ENCODE measurements around a stretch of chr1.

DNA sequence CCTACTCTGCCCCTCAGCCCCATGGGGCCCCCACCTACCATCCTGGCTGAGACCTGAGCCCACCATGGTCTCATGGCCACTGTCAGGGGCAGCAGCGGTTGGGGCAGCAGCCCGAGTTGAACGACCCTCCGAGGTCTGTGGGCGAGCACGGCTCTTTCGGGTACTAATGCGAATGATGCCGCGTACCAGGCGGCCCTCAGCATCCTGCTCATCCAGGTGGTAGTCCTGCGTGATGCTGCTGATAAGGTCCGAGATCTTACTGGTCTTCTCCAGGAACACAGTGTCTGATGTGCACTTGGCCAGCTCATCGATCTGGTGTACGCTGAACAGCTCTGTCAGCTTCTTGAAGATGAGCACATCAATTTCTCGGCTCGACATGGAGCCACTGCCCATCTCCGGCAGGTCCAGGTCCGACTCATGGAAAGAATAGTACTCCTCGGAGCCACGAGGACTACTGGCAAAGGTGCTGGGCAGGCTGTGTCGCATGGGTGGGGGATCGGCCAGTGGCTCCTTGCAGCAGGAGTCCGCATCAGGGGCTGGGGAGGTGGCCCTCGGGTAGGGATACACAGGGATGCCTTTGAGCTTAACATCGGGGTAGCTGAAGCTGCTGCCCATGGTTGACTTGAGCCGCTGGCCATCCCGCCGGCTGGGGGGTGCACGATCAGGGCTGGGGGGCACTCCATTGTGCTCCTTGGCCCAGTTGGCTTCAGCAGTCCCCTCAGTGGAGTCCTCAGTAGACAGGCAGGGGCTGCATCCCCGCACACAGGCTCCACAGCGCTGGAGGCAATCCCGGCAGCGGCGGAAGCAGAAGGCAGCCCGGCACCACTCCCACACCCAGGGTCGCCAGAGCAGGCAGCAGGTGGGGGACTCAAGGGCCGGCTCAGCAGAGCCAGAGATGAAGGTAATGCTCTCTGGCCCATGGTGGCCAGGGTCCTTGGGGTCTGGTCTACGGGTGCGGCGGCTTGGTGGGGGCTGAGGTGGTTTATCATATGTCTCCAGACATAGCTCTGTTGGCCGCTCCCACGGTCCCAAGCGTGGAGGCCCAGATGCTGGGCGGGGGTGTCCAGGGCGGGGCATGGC lies 8.6 kb downstream of the KDF1 start:
- RRBS, result 49% methylated on average over 3 of the region's 46 CpGs

GRCh38 chr1:26995134-26995645 lies 1.7 kb downstream of the TRNP1 start:
- RRBS, result no CpG with 5 or more reads among the region's 5 CpGs

- RRBS, result 57% methylated on average over 3 of the region's 17 CpGs
Measured at GRCh38 chr1:27099013-27100218, 55.5 kb downstream of the SLC9A1 start.

DNA sequence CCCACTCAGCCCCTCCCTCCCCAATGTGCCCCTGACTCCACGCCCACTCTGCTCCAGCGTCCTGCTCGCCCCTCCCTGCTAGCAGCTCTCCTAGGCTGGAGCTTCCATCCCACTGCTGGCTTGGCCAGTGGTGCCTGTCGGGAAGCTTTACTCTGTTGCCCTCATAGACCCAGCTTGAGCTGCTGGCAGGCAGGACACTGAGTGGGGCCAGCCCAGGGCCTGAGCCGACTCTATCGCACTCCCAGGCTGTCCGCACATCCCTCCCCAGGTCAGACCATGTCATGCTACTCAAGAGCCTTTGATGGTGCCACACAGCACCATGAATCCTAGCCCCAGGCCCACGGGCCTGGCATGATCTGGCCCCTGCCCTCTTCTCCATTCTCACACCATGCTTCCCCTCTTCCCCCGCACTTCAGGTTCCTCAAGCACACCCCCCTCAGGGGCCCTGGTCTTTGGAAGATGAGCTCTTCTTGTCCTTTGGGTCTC lies 17.1 kb downstream of the SLC9A1 start:
- RRBS, result no CpG with 5 or more reads among the region's 9 CpGs

DNA sequence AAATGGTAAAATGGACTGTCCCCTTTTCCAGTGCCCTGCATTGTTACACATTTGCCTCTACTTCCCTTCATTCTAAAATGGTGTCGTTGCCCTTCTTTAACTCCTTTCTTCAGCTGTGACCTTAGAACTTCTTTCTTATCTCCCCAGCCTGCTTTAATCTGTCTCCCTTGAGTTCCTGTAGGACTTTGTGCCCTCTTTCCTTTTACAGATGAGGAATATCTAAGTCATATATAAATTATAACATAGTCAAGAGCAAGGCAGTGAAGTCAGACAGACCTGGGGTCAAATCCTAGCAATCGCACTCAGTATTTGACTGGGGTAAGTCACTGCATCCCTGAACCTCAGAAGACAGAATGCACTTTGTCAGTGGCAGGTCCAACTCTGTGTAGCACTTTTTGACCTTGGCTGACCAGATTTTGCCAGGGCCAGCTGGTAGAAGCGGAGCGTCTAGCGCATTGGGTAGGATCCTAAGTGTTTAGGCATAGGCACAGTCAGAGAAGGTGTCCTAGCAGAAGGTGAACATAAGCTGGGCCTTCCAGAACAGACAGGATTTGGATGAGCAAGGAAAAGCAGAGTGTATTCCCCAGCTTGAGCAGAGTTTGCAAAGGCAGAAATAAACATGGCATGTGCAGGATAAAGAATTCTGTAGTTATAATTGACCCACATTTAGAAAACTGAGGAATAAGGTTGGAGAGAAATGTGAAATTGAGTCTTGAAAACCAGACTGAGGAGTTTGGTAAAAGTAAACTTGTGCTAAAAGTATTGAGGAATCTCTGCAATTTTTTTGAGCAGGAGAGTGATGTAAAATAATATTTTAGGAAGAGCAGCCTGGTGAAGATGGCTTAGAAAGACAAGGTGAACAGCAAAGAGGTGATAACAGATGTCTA lies 31.1 kb upstream of the TMEM222 start:
- RRBS, result no CpG with 5 or more reads among the region's 5 CpGs

DNA sequence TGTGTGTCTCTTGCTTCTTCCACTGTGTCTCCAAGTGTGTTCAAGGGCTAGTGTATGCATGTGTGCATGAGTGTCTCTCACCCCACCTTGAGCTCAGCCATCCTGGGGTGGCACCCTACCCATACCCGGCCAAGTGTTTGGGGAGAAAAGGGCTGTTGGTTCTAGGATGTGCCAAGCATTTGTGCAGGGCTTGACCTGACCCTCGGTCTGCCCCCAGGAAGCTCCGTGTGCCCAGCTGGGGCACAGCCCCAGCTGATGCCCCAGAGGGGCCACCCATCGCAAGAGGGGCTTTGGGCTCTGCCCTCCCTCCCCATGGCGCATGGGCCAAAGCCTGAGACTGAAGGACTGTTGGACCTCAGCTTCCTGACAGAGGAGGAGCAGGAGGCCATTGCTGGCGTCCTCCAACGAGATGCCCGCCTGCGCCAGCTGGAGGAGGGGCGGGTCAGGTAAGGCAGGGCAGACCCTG lies 3.3 kb downstream of the SYTL1 start:
- RRBS, result no CpG with 5 or more reads among the region's 10 CpGs

DNA sequence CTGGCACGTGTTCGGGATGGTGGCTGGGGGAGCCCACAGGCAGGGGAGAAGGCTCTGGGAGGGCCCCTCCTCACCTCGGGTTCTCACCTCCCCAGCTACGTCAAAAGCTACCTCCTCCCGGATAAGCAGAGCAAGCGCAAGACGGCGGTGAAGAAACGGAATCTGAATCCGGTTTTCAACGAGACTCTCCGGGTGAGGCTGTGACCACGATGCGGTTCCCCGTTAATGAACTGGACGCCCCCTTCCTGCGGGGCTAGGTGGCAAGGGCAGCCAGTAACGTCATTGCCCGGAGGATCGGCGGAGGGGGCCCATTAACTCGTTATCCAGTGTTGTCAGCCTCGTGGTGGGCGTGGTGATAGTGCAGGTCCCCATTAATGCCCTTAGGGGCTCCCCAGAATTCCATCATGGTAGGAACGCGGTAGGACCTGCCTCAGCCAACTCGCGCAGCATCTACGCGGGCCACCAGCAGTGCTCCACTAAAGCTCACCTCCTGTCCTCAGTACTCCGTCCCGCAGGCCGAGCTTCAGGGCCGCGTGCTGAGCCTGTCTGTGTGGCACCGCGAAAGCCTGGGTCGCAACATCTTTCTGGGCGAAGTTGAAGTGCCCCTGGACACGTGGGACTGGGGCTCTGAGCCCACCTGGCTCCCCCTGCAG lies 8.6 kb downstream of the SYTL1 start:
- RRBS, result no CpG with 5 or more reads among the region's 40 CpGs

- RRBS, result 1% methylated on average over 27 of the region's 51 CpGs
Measured at GRCh38 chr1:27366390-27366761, 385 bp downstream of the MAP3K6 start.

DNA sequence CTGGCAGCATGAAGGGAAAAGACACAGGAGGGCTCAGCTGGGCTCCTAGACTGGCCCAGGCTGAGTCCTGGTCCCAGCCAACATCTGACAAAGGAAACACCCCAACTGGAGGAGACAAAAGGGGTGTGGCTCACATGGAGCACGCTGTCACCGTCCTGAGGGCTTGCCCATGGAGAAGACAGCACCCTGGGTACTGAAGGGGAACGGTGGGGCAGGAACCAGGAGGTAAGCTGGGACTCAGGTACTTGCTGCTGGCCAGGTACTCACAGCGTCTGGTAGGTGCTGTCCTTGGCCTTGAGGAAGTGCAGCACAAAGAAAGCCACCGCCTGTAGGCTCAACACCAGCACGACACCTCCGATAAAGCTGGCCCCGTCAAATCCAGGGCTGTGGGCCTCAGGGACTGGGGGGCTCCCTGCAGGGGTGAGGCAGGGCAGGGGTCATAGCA lies 3.3 kb downstream of the CD164L2 start:
- RRBS, result no CpG with 5 or more reads among the region's 8 CpGs

- RRBS, result no CpG with 5 or more reads among the region's 18 CpGs
Measured at GRCh38 chr1:27402037-27402836, 9.8 kb downstream of the GPR3 start.

- RRBS, result no CpG with 5 or more reads among the region's 17 CpGs
Measured at GRCh38 chr1:27407354-27408480, 15.3 kb downstream of the GPR3 start.

DNA sequence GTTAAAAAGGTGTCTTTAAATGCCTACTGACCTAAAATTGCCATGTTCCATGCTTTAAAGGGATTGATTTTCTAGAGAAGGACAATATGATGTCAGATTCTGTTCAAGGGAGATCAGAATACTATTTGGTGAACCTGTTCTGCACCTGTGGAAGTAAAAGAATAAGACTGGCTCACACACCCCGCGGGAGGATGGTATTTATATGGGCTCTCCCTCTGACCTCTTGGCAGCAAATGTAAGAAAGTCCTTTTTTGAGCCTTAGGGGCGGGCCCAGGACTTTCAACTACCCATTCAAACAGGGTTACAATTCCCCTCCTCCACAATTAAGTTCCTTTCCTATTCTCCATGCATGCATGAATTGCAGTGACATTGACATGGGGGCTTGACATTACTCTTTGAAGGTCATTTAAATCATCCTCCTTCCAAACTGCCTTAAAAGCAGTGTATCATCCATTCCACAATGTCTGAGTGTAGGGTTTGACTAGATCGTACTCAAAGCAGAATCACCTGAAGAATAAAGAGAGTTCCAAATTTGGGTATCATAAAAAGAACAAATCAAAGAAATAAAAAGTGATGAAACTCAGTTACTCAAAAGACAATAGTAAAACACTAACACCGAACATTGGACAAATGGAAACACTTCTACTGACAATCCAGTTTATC lies 42.0 kb downstream of the WASF2 start:
- RRBS, result no CpG with 5 or more reads among the region's 5 CpGs

GRCh38 chr1:27478124-27478593 lies 11.8 kb downstream of the WASF2 start:
- RRBS, result no CpG with 5 or more reads among the region's 4 CpGs

DNA sequence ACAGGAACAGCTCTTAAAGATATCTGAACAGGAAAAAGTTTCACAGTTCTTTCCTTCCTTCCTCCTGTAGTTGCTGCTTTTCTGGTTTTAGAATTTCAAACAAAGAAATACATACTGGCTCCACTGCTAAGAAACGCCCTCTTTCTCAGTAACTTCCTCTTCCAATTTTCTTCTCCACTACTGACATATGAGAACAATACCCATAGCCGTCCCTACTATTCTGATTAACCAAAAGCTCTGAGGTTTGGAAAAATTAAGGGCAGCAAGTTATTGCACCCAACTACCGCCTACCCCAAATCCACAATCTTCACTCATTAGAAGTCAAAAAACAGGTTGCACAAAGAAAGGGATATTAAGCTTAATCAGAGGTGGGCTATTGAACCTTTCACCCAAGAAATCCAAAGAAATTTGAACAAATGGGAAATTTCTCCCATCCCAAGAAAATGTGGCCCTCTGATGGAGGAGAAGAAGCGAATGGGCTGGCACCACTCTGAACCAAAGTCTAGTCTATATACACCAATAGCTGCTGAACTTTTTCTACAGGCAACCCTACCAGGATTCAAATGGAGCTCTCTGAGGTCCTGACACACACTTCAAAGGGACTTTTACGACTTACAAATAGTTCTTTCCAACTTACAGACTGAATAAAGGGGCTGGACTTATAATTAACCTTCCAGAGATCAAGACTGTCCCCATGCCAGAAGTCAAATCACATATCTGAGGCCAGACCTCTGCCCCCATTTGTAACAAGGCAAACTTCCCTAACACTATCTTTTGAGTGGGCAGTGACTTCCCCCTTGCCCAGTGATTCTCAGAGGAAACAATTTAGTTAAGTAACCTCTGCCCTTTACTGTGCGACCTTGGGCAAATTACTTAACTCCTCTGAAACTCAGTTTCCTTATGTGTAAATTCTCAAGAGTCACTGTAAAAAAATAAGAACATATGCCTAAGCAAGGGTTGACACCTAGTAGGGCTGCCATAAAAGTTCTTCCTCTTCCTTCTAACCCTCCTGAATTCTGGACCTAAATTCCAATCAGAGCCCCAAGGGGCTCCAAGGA lies 1.6 kb downstream of the WASF2 start:
- RRBS, result no CpG with 5 or more reads among the region's 6 CpGs

DNA sequence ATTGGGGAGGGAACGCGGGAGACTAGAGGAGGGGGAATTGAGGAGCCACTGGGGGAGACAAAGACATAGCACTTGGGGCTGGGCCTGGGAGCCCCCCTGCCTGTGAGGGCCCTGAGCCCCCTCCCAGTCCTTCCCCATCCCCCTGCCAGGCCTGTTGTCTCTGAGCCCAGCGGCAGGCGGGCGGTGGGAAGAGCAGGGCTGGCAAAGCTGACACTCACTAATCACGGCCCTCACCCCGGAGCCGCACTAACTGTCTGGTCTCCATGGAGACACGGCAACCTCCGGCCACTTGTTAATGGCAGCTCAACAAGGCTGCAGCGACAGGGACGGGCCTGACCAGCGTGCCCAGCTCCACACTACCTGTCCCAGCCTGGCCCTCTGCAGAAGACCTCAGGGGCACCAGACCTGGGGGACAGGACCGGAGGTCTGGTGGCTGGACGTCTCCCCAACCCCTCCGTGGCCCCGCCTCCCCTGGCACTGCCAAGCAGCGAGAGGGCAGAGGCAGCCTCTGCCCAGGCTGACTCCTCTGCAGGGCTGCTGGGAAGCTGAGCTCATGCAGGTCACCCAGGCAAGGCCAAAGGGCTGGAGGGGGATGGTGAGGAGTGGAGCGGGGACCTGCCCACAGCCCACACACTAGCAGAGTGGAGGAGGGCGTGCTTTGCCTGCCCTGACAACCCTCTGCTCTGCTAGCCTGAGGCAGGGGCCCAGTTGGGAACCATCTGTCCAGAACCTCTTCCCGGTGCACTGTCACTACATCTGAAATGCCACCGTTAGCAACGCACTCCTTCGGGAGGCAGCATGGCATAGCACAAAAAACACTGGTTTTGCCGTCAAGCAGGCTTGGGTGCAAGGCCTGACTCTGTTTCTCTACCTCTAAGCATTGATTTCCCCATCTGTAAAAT lies 29.5 kb upstream of the WASF2 start:
- RRBS, result no CpG with 5 or more reads among the region's 25 CpGs

DNA sequence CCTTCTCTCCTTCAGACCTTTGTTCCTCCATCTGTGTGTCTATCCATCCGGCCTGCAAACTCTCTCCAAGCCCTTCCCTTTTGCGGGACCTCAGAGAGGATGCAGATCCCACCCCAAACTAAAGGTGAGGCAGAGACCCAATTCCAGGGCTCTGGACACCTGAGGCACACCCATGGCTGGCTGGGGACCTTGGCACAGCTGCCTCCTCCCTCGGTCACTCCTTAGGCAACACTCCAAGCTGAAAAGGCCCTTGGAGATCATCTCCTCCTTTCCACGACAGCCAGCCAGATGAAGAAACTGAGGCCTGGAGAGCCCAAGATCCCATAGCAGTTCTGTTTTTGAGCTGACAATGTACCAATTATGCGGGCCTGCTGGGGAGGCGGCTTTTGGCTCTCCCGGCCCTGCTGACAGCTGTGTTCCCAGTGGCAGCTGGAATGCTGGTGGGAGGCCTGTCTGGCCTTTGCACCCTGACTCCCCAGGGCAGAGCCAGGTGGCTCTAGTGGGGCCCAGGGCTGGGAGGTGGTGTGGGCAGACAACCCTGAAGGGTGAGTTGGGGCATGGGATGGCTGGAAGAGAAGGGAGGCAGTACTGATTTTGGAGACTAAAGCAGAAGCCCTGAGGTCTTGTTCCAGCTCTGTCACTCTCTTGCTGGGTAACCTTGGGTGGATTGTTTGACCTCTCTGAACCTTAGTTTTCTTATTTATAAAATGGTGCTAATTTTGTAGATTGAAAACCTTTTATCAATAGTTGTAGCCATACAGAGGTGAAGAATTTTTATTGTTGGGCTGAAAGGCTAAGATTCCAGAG lies 30.7 kb upstream of the WASF2 start:
- RRBS, result no CpG with 5 or more reads among the region's 7 CpGs

DNA sequence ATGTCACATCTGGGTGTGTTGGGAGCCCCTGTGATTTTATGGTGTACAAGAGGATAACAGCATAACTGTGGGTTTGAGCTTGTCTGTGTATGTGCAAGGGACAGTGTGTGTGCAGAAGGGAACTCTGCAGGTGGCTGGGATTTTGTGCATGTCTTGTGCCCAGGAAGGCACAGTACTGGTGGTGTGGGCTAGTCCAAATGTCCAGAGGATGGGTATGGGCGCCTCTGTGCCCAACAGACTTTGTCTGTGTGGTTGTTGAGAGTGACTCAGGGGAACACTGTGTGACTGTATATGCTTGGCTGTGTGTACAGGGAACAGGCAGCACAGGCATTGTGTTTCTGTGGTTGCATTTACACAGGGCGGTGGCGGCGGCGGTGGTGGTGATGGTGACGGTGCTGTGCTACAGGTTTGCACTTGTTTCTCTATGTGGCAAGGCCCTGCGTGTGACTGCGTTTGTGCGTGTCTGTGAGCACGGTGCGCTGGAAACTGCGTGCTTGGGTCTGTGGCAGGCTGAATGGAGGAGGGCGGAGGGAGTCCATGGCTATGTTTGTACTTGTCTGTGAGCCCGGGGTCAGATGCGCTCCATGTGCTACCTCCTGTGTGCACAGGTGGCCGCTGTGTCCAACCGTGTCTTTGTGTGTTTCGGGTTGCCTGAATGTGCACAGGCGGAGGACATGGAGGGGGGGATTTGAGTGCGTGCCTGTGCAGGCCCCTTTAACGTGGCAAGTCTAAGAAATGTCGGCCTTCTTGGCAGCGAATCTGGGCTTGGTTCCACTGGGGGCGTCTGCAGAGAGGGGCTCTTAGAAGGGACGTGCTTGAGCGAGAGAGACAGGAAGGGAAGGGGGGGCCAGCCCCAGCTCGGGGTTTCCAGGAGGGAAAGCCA lies 32.4 kb upstream of the WASF2 start:
- RRBS, result no CpG with 5 or more reads among the region's 27 CpGs

DNA sequence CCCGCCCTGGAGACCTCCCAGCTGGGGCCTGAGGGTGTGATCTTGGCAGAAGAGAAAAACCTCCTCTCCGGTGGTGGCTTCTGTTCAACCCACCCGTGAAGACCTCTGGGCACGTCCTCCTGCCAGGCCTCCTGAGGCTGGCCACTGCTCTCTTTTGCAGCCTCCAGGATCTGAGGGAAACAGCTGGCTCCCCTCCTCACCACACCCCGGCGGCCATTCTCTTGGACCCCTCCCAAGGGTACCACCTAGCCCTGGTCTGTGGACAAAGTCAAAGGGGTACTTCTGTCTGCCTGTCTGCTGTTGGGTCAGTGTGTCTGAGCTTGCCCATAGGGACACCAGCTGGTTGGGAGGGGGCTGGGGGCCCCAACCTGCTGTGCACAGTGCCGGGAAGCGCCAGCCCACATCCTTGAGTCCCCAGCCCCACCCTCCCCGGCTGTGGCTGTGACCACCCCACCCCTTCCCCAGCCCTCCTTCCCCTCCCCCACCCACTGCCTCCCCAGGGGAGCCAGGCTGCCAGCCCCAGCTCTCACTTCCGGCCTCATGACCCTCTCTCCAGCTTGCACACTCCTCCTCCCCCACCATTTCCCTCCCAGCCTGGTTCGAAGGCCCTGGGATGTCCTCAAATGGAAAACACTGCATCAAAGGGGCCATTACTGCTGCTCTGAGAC lies 48.1 kb downstream of the AHDC1 start:
- RRBS, result 20% methylated on average over 3 of the region's 11 CpGs

GRCh38 chr1:27562093-27562592 lies 41.8 kb downstream of the AHDC1 start:
- RRBS, result no CpG with 5 or more reads among the region's 19 CpGs

DNA sequence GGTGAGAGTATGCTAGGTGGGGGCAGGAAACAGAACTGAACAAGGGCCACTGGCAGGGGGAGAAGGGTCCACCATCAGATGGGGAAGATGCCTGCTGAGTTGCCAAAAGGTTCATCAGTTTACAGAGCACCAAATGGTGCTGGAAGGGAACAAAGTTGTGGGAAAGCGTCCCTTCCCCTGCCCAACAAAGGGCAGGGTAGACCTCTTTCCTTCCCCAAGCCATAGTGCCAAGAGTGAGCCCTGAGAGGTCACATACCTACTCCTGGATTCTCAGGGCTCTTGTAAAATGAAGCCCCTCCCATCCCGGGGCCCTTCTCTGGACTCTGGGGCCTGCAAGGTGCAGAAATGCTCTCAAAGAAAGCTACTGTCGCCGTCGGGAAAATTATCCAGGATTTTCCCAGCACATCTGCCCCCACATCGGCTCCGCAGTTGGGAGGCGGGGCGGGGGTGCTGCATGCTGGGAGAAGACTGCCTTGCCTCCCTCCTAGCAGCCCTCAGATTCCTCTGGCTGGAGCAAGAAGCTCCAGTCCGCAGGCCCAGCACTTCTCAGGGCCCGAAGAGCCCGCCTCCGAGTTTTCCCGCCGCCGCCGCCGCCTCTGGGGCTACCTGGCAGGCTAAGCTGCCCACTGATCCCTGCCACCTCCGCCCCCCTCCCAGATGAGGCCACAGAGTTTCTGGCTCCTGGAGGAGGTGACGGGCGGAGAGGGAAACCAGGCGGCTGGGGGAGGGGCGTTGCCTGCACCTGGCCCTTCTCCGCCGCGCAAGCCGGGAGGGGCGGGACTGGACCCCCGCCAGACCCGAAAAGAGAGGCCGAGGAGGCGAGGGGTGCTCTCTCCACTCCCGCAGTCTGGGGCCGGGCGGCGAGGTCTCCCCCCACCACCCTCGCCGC lies 29.1 kb downstream of the AHDC1 start:
- RRBS, result no CpG with 5 or more reads among the region's 38 CpGs